Ureter (tissue), 1 donor: ENCODE data around the gene LCA5L.

DNA sequence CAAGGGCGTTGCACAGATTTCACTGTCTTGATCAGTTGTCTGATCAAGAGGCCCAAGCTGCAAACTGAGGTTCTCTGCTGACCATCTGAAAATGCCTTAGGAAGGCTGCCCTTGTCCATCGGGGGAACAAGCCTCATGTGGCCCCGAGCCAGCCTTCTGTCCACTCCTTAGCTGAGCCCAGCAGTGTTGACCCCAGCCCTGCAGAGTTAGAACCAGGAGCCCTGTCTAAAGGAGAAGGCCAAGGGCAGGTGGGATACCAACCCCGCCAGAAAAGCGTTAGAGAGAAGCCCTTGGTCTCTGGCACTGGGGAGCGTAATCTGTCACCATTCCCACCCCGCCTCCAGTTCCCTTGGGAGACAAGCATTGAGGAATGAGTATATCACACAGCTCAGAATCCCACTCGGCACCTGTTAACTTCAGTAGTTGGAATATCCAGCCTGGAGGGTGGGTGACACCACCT is 16.2 kb downstream of the ETS2 start:
- PRO-cap: no peak

DNA sequence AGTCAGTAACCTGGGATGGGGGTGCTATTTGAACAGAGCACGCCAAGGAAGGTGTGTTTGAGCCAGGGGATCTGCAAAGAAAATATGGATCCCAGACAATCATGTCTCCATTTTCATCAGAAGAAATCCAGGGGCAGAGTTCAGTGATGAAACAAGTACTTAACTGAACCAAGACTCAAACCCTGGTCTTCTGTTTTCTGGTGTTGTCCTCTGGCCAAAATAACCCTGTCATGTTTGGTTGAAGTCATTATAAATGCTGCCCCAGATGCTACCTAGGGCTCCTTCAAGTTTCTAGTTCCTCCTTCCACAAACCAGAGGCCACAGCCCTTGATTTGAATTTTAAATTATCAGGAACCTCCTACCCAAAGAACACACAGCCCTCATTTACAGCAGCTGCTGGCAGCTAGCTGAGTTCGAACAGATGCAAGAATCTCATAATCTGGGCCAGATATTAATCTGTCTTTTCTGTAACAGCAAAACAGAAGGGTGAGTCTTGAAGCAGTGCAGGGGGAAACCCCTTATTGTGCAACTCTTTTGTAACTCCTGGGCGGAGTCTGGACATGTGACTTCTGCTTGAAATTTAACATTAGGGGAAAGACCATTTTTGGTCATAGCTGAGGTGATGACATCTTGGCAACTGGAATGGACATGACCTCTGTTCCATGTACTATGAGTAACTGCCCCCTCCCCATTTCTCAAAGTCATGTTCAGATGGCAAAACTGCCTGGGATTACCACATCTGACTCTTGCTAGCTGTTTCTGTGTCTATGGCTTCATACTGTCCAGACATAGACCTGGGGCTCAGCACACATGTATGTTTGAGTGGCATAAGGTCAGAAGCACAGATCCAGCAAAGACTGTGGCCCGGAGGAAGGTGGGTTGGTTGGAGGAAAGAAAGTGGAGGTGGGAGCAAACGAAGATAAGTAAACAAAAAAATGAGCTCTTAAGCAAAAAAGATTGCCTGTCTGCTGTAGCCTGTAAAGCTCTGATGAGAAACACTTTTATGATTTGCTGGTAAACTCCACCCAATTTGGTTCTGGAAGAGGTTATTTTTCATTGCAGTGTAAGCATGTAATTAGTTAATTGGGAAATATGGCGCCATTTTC is 25.8 kb downstream of the ETS2 start:
- PRO-cap: no peak

DNA sequence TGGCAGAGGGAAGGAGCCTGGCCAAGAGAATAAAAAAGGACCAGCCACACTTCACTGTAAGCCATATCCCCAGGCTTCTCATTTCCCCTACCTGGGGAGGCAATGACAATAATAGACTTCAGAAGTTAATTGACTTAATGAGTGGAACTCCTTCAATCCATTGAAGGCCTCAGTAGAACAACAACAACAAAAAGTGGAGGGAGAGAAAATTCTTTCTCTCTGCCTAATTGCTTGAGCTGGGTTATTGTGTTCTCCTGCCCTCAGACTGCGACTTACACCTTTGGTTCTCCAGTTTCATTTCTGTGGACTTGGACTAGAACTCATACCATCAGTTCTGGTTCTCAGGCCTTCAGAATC is 98.9 kb downstream of the ETS2 start:
- PRO-cap: no peak

DNA sequence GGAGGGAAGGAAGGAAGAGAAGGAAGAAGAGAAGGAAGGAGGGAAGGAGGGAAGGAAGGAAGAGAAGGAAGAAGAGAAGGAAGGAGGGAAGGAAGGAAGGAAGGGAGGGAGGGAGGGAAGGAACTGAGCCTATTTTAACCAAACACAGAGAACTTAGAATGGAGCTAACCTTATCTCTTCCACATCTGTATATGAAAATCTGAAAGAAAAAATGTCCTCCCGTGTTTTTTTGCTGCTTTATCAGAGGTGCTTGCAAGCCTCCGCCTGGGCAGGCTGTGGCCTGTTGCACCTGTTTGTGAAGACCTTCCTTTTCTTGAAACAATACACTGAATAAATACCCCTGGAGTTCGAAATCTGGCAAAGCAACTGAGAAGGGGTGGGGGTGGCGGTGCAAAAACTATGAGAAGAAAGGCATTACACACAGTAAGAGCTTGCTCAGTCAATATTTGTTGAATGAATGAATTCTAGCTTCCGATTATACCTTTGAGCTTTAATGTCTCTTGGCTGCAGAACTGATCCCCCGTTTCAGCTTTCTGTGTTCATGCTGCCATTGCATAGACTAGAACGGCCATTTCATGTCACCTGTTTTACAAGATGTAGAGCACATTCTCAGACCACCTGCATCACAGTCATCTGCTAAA is 111.2 kb downstream of the ETS2 start:
- PRO-cap: no peak

GRCh38 chr21:38958813-38959788 is 153.4 kb downstream of the ETS2 start:
- PRO-cap: unidirectional peak, plus-strand start at chr21:38959431; unidirectional peak, plus-strand start at chr21:38959519

- PRO-cap: no peak
Observed at GRCh38 chr21:38990368-38991135, 184.8 kb downstream of the ETS2 start.

DNA sequence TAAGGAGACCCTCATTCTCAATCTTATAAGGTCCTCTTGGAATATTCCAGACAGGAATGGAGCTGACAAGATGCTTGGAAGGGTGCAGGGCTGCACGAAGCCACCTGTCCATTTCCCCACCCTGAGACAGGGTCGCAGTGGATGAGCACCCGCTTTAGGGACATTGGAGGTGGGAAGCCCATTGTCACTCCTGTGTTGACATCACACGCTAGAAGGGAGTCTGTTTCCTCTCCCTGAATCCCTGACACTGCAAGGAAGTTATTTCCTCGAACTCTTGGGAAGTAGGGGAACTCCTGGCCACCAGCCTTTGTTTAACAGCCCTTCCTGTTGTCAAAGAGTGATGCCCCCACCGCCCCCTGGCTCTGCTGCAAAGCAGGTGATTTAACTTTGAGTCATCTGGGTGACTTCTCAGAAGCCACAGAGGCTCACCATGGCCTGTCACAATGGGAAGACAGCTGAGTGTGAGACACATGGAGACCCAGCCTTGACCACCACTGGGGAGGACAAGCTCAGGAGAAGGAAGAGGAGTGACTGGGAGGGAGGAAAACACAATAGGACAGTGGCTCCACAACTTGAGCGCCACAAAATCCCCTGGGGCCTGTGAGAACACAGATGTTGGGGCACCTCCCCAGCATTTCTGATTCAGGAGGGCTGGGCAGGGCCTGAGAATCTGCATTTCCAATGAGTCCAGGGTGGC is 182.8 kb downstream of the PSMG1 start:
- PRO-cap: no peak

DNA sequence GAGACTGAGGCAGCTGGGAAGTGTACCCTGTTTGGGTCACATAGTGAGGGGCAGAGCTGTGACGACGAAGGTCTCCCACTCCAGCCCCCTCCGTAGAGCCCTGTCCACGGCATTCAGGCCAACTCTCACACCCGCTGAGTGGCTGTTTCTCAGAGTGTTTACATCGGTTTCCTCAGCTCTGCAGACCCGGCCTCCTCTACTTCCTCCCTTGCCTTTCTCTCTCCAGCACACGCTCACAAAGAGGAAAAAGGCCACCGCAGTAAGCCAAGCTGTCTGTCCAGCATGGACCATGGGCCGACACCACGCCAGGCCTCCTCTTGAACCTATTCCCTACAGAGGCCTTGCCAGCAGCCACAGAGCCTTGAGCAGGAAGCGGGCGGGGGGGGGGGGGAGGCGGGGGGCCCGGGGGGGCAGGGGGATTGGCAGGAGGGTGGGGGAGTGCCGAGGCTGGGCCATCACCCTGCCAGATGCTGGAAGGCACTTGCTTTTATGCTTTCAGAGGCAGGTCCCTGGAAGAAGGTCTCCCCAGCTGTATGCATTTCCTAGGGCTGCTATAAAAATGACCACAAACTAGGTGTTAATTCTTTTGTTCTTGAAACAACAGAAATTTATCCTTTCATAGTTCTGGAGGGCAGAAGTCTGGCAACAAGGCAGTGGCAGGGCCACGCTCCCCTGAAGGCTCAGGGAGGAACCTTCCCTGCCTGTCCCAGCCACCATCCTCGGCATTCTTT is 178.4 kb downstream of the PSMG1 start:
- PRO-cap: no peak

DNA sequence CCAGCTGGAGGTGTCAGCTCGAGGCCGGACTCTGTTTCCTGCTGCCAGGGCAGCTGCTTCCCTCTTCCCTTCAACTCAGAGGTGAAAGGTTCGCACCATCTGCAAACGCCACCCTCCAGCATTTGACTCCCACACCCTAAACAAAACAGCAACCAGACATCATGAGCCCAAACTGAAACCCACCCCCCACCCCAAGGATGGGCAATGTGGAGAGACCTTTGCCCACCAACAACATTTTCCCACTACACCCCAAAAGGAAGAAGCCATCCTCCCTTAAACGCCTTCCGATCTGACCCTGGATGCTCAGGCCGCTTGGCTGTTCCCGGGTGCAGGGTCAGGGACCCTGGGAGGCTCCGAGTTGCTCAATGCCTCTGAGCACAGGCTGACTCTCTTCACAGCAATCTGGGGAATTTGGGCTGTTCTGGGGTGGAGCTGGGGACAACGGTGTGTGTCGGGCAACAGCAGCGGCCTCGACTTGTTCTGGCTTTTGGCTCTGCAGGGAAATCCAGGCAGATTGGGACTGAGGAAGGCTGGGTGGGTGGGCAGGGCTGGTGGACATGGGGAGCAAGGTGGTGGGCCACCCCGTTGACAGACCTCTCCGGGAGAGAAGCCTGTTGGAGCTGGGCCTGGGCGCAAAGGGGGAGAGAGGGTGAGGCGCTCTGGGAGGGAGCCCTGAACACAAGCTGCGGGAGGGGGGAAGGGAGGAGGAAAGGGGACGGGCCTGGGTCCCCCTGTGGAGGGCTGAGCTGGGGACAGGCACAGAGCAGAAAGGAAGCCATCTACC is 162.1 kb downstream of the PSMG1 start:
- PRO-cap: unidirectional peak, plus-strand start at position 419 of the sequence

GRCh38 chr21:39040483-39040959 is 142.7 kb downstream of the PSMG1 start:
- PRO-cap: no peak

- PRO-cap: no peak
Observed at GRCh38 chr21:39079566-39080369, 103.5 kb downstream of the PSMG1 start.

GRCh38 chr21:39141714-39142088 is 41.5 kb downstream of the PSMG1 start:
- PRO-cap: no peak

DNA sequence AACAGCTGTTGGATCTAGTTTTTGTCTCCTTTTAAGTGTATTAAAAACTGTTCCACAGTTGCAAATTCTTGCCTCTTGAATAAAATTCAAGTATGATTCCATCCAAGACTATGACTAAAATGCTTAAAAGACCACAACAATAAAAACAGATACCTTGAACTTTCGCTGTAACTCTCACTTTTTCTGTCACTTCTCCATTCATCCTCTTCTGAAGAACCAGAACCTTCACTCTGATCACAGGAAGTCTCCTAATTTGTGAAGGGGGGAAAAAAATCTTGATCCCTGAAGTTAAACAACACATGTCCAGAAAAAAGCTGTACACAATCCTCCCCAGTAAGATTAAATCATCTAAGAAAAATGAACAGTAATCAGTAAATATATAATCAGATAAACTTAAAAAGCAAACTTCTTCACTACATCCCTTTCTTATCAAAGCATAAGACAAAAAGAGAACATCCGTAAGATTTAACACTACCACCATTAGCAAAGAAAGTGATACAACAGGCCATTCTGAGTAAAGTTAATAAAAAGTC is 55.1 kb upstream of the PSMG1 start:
- PRO-cap: no peak

DNA sequence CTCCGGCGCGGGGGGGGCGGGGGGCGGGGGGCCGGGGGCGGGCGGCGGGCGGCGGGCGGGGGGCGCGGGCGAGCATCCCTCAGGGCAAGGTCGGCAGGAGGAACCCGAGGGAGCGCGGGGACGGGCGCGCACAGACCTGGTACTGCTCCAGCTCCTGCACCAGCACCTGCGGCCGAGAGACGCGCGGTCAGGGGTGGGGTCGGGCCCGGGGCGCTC is 588 bp downstream of the BRWD1 start:
- PRO-cap: no peak

GRCh38 chr21:39314201-39315067 is 1.0 kb upstream of the BRWD1 start:
- PRO-cap: no peak

- PRO-cap: no peak
Observed at GRCh38 chr21:39347100-39347500, 1.8 kb downstream of the HMGN1 start.

- PRO-cap: bidirectional peak, plus-strand start at chr21:39387778, minus-strand start at chr21:39387679
Observed at GRCh38 chr21:39387406-39387964, 7.4 kb downstream of the GET1 start.

- PRO-cap: bidirectional peak, plus-strand start at chr21:39445856, minus-strand start at chr21:39445764
Observed at GRCh38 chr21:39445163-39446447, at the start of gene LCA5L. TSS of gene LCA5L (minus strand) at chr21:39445778.

DNA sequence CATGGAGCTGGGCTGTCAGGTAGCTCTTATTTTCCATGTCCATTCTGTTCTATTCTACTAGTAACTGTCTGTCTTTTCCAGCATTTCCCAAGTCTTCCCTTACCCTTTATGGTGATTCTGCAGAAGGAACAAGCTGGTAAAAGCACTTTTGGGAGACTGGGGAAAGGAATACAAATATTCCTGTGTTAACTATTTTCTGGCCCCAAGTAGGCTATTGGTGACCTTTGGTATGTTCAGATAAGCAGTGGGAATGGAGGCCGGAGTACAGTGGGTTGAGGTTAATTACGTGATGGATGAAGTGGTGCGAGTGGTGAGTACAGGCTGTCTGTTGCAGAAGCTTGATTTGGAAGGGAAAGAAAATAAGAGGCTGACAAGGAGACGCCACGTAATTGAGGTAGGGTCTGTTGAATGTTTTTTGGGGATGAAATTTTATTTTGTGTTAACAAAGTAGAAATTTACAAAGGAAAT is 19.4 kb downstream of the B3GALT5 start:
- PRO-cap: no peak

DNA sequence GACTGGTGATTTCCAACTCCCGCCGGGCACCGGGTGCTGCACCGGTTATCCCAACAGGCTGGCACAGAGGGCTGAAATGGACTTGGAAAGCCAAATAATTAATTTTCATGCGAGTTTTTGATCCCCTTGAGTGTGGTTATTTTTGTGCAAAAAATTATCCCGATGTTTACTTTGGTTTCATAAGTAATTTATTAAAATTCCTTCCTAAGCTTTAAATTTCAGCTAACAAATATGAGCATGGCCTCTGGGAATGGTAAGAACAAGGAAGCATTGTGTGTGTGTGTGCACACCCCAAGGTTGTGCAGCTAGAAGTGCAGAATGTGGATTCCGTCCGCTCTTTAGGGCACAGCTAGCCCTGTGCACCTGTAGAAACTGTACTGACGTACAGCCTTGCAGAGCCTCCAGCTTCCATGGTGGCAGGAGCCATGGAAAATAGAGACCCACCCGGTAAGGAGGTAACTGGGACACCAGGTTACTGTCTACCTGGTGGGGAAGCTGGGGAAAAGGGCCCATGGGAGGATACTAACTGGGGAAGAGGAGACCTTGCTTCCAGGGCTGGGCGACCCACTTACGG is 54.6 kb downstream of the B3GALT5 start:
- PRO-cap: no peak